Ureter (tissue), 1 donor: ENCODE data around the gene ADAMTS13.

GRCh38 chr9:133139893-133140194, 18.8 kb upstream of the RALGDS start:
- PRO-cap: no peak

GRCh38 chr9:133179944-133180245, 16.2 kb upstream of the GBGT1 start:
- PRO-cap: no peak

DNA sequence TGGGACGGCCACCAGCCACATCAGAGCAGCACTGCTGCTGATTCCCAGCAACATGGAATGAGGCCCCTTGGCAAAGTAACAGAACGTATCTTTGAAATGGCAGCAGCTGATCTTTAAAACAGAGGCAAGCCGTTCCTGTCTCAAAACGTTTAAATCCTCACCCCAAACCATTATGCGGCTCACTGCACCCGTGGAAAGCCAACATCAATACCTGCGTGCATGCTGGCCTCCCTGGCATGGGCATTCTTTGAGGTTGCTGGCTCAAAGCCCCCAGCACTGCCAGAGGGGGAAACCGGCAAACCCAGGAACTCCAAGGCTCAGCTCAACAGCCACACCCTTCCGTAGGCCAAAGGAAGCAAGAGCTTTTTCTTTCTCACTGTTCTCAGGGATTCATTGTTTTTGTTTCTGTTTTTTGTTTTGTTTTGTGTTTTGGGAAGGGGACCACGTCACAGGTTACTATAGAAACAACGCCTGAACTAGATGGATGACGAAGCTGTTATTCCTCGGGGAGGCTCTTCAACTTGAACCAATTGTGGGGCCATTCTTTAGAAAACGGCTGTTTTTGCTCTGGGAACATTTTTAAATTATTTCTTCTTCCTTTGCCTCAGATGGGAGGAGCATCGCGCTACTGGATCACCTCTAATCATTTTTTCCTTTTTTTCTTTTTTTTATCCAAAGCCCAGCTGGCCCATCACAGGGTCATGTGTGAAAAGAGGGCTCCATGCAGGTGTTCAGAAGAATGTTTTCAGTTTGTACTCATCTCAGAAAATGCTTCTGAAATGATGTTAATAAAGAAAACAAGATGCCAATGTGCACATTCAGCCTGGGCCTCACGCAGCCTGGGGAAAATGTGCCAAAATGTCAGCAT, 28.3 kb upstream of the OBP2B start:
- PRO-cap: no peak

GRCh38 chr9:133354333-133355227, 1.7 kb downstream of the SURF1 start:
- PRO-cap: no peak

DNA sequence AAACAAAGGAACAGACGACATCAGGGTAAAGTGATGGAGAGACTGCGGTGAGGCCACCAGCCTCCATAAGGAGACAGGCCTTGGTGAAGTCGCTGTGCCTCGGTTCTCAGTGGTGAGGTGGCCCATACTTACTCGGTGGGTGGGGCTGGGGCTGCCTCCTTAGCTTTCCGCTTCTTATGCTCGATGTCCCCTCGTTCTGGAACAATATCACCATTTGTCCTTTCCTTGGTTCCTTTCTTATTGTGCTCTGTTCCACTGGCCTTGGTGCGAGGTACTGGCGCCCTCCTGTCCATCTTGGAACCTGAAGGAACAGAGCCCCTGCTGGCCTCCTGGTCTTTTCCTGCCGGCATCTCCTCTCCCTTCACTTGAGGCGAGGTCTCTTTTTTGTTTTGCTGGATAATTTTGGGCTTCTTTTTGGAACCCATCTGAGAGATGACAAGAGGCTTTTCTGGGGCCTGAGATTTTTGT, 3.2 kb downstream of the REXO4 start:
- PRO-cap: no peak

GRCh38 chr9:133422276-133422560, at the start of gene ADAMTS13:
ADAMTS13 (plus strand) TSS chr9:133422367.
- PRO-cap: no peak

- PRO-cap: no peak
These were observed 5.6 kb downstream of the ADAMTS13 start for GRCh38 chr9:133427766-133428154.

DNA sequence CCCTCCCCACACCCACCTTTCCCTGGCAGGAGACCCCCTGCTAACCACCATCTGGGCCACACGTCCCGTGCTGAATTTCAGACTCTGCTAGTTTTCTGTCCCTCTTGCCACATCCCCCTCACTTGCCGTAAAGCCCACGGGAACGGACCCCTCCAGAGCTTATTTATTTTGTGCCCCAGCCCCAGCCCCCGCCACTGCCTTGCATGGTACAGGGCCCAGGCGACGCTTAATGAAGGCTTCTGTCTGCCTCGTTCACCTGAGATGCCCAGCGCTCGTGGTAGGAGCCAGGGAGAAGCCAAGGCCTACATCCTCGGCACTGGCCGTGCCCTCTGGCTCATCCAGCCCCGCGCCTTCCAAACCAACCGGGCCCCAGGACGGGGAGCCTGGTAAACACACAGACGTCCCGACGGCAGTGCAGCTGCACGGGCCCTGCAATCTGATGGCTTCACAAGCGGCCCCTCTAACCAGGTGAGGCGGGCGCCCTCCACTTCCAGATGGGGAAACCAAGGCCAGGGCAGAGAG, 23.8 kb downstream of the FAM163B start:
- PRO-cap: no peak

- PRO-cap: no peak
These were observed 40.3 kb downstream of the DBH start for GRCh38 chr9:133676398-133676931.

GRCh38 chr9:133701986-133702292, 36.2 kb downstream of the SARDH start:
- PRO-cap: no peak

DNA sequence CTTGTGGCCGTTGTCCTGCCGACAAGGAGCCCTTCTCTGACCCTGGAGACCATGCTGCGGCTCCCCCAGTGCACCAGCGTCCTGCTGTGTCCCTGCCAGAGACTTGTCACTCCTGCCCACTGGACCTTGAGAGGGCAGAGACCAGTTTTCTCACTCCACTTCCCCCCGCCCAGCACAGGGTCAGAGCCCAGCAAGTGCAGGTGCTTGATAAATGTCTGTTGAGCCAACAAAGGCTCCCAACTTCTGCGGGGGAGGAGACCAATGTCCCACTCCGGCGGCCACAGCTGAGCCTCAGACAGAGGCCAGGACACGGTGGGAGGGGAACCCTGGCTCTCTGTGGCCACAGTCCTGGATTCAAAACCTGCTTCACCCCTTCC, 24.8 kb downstream of the SARDH start:
- PRO-cap: no peak

DNA sequence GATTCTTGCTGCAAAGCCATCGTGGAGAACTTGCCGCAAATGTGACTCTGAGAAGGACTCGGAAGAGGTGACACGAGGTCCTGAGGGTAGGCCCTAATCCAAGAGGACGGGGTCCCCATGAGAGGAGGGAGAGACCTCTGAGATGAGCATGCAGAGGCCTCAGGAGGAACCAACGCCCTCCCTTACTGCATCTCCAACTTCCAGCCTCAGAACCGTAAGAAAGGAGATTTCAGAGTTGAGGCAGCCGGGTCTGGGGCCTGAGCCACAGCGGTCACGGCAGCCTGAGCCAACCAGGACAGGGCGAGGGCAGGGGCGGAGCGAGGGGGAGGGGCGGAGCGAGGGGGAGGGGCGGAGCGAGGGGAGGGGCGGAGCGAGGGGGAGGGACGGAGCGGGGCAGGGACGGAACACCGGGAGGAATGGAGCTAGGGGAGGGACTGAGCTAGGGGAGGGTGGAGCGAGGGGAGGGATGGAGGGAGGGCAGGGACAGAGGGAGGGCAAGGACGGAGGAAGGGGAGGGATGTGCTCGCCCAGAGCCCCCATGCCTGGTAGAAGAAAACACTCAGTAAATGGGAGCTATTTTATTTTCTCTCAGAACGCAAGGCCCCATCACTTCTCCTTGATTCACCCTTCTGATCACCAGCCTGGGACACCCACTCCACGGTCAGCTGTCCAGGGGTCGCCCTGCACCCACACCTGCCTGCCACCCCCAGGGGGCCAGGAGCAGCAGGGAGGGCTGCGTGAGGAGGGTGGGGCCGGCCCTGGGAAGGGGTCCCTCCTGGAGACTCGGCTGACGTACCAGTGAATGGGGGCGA, 21.4 kb upstream of the SARDH start:
- PRO-cap: no peak

GRCh38 chr9:134066906-134067119, 1.0 kb downstream of the BRD3 start:
- PRO-cap: no peak

GRCh38 chr9:134175908-134176644, 40.2 kb downstream of the WDR5 start:
- PRO-cap: no peak

DNA sequence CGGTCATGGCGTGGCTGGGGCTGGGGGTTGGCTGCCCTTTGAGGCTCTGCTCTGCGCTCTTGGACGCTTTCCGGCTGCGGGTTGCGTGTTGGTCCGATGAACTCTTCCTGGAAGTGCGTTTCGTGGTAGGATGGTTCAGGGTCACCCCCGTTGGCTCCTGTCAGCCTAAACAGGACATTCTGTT, 50.5 kb downstream of the WDR5 start:
- PRO-cap: no peak

DNA sequence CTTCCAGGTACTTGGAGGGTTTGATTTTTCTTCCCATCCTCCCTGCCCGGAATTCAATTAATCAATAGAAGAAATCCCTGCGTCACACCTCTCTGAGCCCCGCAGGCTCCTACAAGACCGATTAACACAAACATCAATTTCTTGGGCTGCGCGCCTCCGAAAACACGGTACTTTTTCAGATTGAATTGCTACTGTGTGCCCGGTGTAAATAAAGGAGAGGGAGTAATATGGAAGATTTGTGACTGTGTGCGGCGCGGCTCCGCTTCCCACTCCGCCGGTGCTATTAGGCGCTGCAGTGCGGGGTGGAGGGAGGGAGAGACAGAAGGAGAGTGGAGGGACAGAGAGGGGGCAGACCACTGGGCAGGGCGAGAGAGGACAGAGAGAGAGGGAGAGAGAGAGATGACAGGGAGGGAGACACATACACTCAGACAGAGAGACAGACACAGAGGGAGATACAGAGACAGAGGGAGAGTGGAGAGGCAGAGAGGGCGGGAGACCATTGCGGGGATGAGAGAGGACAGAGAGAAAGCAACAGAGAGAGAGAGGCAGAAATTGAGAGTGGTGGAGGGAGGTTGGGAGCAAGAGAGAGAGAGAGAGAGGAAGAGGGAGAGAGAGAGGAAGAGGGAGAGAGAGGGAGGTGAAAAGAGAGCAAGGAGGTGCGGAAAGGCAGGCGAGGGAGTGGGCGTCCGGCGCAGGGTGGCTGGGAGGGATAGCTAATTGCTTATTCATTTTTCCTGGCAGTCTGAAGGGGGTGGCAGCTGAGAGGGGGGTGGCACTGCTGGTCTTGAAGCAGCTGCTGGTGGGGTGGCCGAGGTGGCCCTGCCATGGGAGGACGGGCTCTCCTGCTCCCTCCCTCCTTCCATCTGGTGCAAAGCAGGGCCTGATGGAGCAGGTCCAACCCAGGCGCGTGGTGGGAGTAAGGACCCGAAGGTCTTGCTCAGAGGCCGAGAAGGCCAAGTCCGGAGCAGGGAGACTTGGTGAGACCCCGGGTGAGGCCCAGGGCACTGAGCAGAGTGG, 53.5 kb downstream of the WDR5 start:
- PRO-cap: no peak

GRCh38 chr9:134329868-134330425, 3.7 kb downstream of the RXRA start:
- PRO-cap: no peak

DNA sequence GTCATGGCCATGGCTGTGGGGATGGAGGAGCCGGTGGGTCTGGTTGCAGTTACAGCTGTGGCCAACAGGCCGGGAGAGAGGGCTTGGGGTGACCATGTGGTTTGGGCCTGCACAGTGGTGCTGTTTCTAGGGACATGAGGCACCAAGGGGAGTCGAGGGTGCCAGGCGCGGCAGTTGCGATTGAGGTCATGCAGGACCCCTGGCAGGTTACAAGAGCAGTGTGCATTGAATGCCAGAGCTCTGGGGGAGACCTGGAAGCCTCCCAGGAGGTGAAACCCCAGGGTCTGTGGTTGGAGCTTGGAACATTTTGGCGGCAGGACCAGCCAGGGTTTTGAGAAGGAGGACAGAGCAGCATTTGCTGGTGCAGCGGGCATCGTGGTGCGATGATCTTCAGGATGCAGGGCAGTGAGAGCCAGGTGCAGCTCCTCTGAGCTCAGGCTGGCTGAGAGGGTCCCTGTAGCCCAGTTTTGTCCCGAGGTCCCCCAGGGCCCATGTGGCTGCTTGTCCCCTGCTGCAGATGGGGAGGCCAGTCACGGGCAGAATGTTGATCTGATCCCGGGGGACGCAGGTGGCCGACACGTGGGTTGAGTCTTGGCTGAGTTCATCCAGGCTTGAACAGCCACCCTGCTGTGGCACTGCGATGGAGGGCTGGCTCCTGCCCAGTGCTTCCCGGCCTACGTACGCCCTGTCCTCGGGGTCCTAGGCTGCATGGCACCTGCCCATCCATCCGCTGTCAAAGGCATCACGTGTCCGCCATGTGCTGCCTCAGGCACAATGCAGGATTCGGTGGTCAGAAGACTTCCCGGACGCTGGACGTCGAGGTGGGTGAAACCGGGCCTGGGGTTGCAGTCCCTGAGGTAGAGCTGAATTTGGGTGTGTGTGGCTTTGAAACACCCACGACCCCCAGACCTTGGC, 22.0 kb downstream of the RXRA start:
- PRO-cap: no peak

DNA sequence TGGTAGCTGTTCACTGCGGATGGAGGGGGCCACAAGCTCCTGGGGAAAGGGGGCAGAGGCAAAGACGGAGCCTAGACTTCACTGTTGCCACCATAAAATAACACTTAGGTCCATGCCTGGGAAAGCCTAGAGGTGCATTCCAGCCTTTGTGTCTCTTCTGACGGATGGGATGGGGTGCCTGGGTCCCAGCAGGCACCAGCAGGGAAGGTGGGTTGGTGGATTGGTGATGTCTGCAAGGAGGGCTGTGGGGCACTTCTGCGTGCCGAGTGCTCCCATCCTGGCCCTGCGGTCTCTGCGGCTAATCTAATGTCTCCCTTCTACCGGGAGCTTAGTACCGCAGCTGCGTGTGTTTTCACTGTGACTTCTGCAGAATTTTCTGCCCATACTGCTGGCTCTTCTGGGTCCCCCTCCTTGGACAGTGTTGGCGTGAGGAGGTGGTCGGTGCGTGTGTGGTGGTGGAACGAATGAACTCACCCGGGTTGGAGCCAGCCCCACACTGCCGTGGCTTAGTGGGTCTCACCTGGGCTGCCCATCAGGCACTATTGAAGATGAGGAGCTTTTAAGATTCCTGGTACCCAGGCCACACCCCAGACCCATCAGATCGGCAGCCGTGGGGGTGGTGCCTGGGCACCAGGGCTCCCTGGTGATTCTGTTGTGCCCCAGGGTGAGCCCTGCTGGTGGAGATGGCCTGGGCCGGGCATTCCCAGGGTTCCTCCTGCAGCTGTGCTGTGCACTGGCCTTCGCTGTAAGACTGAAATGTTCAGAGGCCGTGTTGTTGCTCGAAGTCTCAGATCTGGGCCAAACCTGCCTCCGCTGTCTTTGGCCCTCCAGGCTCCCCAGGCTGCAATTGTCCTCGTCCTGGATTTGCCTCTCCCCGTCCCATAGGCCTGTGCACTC, 28.0 kb downstream of the RXRA start:
- PRO-cap: no peak

- PRO-cap: no peak
These were observed 65.6 kb downstream of the RXRA start for GRCh38 chr9:134391748-134392333.